ENCODE data around the gene FOXL3.

- PRO-cap: no peak
- RRBS: no CpG with 5 or more reads among the region's 14 CpGs
Measured at GRCh38 chr7:62797-63138, 129.6 kb upstream of the FAM20C start.

DNA sequence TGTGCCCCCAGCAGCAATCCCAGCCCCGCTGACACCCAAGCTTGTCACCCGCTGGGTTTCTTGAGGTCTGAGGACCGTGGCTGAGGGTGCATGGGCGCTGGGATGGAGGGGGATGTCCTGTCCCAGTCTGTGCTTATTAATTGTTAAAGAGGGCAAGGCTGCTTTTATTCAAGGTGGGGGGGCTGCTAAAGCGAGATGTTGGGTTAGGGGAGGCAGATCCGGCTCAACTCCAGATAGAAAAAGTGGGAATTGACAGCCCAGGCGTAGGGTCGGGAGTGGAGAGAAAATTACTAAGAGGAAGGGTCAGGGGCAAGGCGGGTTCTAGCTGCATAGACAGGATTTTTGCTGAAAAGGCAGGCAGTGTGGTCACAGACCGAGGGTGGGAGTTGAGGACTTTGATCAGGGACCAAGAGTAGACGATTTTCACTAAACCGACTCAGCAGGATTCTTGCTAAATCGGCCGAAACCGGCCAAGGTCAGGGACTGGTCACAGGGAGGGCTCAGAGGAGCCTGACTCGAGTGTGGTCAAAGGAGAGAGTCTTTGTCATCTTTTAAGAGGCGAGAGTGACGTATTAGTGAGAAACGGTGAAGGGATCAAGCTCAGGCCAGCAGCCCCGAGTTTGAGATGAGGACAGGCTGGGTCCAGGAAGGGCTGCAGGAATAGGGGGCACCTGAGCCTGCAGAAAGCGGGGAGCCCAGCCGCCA lies 41.8 kb upstream of the FAM20C start:
- PRO-cap: no peak
- RRBS: no CpG with 5 or more reads among the region's 22 CpGs

DNA sequence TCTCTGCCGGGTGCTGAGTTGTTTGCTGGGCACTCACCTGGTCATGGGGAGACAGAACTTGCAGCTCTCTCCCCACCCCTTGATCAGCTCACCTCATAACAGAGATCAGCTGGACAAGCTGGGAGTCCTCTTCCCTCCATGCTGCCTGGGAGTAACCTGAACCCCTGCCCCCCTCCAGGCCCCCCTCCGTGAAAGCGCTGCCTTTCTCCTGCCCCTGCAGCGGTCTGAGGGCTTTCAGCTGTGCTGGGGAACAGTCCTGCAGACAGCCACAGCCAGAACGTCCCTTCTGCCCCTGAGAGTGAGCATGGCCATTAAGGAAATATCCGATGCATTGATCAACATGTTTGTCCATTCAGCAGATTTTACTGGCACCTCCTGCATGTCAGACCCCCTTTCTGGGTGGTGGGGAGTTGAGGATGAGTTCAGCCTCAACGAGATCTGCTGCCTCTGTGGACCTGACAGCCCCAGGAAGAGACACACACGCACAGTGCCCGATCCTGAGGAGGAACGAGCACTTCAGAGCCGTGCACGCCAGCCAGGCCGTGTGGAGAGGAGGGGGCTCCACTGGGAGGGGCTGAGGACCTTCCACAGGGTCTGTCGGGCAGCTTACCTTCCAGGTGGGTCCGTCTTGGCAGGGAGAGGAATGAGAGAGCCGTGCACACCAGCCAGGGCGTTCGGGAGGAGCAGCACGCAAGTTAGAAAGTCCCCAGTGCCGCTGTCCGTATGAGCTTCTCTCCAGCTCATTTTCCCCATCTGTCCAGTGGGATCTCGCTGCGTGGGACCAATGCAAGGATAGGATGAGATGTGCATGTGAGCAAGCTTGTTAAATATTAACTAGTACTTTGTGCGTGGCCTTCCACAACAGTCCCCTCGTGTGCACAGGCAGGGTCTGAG lies 4.7 kb downstream of the FAM20C start:
- PRO-cap: no peak
- RRBS: no CpG with 5 or more reads among the region's 25 CpGs

GRCh38 chr7:234448-235159 lies 42.2 kb downstream of the FAM20C start:
- PRO-cap: no peak
- RRBS: no CpG with 5 or more reads among the region's 25 CpGs

GRCh38 chr7:235160-235564 lies 42.8 kb downstream of the FAM20C start:
- PRO-cap: no peak
- RRBS: no CpG with 5 or more reads among the region's 14 CpGs

DNA sequence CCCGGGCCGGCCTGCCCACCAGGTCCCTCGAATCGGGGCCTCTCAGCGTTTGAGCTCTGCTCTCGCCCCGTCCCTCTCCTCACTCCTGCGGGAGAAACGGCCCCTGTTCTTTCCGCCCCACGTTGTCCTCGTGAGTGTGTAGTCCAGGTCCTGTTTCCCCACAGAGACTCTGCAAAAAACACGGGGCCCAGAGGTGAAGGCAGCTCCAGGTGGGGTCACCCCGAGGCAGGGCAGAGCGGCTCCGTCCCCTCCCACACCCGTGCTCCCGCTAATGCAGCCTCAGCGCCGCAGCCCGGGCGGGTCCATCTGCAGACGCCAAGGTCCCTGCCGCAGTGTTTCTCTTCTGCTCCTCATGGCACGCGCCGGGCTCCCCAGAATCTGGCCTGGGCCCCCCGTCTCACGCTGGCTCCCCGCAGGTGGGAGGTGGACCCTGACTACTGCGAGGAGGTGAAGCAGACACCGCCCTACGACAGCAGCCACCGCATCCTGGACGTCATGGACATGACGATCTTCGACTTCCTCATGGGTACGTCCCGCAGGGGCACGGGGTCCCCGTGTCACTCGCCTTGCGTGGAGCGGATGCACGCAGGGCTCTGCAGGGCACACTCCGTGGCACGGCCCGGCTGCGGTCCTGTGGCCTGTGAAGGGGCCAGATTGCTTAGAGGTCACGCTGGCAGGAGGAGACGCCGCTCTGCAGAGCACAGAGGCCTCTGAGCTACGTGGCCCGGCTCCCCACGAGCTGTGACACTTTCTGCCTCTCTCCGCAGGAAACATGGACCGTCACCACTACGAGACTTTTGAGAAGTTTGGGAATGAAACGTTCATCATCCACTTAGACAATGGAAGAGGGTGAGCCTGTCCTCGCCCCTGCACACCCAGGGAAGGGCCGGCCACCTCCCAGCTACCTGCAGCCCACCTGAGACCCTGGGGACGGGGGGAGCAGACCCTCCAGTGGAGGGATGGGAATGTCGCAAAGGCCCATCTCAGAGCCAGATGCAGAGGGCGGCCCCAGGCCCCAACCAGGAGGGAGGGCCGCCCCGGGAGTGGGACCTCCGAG lies 33.4 kb upstream of the FOXL3 start:
- PRO-cap: no peak
- RRBS: 86% methylated on average over 10 of the region's 67 CpGs

- PRO-cap: no peak
- RRBS: 96% methylated on average over 11 of the region's 49 CpGs
Measured at GRCh38 chr7:259499-260390, 30.2 kb upstream of the FOXL3 start.

DNA sequence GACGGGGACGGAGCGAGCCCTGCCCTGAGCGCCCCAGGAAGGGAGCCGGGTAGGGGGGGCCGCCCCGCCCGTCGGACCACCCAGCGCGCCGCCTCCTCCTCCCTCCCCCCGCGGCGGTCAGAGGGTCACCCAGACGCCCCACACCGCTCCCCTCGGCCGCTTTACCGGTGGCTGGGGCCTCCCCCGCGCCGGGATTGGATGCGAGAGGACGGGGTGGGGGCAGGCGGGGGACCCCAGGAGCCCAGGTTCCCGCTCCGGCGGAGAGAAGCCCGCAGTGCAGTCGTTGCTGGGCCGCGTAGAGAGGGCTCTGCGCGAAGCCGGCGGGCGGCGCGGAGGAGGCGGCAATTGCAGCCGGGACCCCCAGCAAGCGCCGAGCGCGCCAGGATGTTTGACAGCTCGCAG lies at the start of gene FOXL3:
Gene FOXL3 (plus strand): TSS at position 385 of the 402 bp plus-strand sequence.
- PRO-cap: no peak
- RRBS: 64% methylated on average over 19 of the region's 47 CpGs

DNA sequence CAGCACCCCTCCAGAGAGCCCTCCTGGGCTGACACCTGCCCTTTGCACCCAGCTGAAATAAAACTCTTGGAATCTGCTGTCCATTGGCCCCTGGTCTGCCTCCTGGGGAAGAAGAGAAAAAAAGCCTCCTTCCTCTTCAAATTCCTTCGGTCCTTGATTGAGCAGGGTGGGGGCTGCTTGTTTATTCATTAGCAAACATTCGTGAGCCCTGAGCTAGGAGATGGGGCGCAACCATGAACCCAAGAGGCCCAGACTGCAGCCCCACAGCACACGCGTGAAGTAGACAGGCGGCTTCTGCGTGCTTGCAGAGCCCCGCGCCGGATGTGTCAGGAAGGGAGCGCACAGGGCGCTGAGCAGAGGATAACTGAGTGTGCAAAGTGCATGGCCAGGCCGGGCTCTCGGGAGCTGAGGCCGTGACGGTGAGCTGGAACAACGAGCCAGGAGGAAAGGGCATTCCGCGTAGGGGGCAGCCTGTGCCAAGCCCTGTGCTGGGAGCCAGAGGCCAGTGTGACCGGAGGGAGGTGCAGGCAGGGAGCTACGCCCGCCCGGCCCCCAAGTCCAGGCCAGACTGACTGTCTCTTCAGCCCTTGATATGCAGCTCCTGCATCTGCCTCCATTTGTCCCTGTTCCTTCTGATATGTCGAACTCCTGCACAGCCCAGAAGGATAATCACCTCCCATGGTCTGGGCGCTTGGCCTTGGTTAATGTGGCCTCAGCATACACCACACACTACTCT lies 4.5 kb downstream of the FOXL3 start:
- PRO-cap: no peak
- RRBS: 81% methylated on average over 4 of the region's 25 CpGs

DNA sequence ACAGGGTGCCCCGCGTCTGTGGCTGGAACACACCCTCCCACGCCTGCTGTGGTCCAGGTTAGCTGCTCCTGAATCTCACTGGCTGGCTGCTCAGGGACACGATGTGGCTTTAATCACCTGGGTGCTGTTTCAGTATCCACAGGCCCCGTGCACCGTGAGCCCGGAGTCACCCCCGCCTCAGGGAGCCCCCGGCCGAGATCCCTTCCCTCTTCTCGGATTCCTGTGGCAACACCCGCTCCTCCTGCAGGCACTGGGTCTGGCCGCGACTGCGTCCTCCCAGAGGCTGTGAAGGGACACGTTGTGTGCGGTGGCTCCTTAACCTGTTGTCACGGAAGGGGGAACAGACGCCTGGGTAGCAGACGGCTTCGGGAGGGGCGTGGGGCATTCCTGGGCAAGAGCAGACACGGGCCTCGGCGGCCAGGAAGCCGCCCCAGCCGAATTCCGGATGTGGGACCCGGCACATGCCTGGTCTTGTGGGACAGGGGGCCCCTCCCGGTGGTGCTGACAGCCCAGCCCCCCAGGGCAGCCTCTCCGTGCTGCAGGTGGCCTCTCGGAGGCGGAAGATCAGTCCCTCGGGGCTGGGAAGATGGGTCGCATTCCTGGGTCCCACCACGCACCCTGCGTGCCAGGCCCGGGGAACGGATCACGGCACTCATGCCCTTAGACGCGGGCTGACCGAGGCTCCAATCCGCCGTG lies 79.0 kb downstream of the FOXL3 start:
- PRO-cap: no peak
- RRBS: 34% methylated on average over 7 of the region's 45 CpGs

- PRO-cap: no peak
- RRBS: 90% methylated on average over 27 of the region's 44 CpGs
Measured at GRCh38 chr7:494189-494883, 25.3 kb downstream of the PDGFA start.

DNA sequence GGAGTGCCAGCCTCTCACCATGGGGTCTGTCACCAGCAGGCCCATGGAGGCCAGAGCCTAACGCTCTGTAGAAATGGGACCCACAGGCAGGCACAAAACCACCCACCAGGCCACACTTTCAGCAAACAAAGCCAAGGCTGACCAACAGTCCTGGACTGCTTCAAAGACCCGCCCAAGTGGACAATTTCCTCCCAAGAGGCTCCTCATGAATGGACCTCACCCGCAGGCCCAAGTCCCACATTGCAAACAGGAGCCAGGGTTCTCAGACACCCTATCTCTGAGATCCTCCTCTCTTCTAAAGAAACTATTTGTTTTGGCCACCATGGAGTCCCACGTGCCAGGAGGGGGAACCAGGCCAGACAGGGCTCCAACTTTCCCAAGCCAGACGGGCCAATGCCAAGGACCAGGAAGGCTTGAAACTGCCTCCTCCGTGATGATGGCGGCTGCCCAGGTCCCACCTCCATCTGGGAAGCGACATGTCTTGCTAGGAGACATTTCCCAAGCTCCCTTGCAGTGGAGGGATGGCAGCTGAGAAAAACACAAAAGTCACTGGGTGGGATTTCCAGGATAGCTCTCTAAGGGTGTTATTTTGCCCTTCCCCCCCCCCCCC lies 20.4 kb downstream of the PDGFA start:
- PRO-cap: no peak
- RRBS: no CpG with 5 or more reads among the region's 8 CpGs

GRCh38 chr7:500761-501398 lies 18.8 kb downstream of the PDGFA start:
- PRO-cap: no peak
- RRBS: 91% methylated on average over 9 of the region's 25 CpGs

- PRO-cap: no peak
- RRBS: under 1% methylated on average over 18 of the region's 44 CpGs
Measured at GRCh38 chr7:522697-523192, 3.1 kb upstream of the PDGFA start.

GRCh38 chr7:539103-540019 lies 19.7 kb upstream of the PDGFA start:
- PRO-cap: bidirectional peak, plus-strand start at chr7:539463, minus-strand start at chr7:539409; bidirectional peak, plus-strand start at chr7:539639, minus-strand start at chr7:539546; bidirectional peak, plus-strand start at chr7:540076, minus-strand start at chr7:539790
- RRBS: 2% methylated on average over 14 of the region's 35 CpGs

- PRO-cap: bidirectional peak, plus-strand start at chr7:540076, minus-strand start at chr7:539790
- RRBS: no CpG with 5 or more reads among the region's 5 CpGs
Measured at GRCh38 chr7:540020-540266, 20.3 kb upstream of the PDGFA start.

DNA sequence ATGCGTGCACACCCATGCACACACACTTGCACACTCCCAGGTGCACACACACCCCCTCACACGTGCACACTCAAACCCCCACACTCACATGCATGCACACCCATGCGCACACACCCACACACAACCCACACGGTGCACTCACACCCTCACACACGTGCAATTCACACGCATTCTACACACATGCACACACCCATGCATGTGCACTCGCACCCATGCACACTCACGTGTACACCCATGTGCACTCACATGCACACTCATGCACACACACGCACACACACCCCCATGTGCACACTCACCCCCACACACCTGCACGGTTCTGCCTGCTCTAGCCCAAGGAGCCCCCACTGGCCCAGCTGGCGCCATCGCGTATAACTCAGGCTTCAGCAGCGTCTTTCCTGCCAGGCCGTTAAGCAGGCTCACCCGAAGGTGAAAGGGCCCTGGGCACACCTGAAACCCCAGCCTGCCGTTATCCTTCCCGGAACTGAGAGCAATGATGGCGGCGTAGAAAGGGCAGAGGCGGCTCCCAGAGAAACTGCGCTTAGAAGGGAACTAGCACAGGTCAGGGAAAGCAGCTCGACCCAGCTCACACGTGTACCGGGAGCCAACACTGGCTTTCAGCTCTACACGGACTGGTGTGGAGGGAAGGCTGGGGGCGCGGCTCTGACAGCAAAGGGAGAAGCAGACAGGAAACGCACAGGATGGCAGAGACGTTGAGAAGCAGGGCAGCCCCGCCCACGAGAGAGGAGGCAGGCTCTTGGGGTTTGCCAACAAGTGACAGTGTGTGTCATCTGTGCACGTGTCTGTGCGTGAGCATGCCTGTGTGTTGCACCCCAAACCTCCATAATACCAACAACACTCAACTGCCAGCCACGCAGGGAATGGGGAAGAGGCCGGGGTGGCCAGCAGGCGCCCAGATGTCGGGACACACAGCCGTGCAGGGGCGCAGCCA lies 64.2 kb upstream of the PDGFA start:
- PRO-cap: no peak
- RRBS: no CpG with 5 or more reads among the region's 40 CpGs

DNA sequence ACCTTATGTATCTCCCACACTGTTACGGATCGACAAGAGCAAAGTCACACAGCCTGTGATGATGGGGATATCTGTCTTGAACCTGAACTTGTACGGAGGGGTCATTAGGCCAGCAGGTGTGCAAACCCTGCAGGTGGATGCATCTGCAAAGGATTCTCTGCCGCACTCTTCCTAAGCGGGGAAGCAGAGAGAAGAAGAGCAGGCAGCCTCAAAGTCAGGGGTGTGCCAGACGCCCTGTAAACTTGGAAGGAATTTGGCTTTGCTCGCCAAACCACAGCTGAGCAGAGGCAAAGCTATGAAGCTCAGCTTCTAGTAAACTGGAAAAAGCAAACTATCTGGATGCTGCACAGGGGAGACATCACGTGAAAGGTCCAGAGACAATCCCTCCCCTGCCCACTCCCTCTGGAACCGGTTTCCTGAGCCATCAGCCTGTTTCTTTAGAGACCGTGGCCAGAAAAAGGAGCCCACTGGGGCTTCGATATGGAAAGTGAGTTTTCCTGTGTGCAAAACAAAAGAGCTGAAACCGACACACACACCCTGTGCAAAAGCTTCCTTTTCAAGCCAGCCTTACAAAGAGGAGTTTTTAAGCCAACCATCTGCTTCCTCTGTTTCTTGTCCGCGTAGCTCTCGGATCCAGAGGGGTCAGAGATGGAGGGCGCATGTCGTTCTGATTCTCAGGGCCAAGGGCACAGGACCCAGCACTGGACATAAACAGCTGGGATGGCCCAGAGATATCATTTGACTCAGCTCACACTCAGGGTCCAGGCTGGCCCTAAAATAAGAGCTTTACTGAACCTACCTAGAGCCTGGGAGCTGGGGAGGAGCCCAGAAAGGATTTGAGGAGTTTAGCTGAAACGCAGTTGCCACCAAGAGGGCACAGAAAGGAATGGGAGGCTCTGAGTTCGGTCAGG lies 58.2 kb upstream of the DNAAF5 start:
- PRO-cap: no peak
- RRBS: no CpG with 5 or more reads among the region's 19 CpGs

DNA sequence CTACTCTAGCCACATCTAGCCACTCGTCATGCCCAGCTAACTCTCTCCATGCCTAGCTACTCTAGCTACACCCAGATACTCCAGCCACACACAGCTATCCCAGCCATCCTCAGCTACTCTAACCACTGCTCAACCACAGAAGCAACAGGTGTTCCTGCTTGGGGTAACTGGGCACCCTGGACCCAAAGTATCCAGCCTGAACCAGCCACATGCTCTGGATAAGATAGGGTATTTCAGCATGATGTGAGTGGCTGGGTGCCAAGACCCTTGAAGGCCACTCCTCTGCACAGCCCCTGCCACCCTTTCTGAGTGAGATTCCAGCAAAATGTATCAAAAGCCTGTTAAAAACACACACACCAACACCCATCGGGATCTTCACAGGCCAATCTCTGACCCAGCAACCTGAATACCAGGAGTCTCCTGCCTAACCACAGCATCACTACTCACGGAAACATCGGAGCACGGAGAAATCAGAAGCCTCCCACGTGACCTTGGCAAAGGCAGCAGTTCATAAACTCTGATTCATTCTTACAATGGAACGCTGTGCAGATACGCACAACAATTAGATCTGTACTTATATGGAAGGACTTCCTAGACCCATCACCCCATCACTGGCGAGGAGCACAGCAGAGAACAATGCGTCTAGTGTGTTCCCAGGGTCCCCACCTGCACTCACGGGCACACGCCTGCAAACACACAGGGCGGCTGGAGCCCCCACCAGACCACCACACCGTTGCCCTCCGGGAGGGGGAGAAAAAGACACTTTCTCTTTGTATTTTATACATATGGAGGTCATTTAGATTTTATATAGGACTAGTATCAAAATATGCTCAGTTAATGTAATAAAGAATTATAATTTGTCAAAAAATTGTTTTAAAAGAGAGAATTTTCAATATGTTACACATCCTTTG lies 51.6 kb upstream of the DNAAF5 start:
- PRO-cap: no peak
- RRBS: no CpG with 5 or more reads among the region's 15 CpGs

DNA sequence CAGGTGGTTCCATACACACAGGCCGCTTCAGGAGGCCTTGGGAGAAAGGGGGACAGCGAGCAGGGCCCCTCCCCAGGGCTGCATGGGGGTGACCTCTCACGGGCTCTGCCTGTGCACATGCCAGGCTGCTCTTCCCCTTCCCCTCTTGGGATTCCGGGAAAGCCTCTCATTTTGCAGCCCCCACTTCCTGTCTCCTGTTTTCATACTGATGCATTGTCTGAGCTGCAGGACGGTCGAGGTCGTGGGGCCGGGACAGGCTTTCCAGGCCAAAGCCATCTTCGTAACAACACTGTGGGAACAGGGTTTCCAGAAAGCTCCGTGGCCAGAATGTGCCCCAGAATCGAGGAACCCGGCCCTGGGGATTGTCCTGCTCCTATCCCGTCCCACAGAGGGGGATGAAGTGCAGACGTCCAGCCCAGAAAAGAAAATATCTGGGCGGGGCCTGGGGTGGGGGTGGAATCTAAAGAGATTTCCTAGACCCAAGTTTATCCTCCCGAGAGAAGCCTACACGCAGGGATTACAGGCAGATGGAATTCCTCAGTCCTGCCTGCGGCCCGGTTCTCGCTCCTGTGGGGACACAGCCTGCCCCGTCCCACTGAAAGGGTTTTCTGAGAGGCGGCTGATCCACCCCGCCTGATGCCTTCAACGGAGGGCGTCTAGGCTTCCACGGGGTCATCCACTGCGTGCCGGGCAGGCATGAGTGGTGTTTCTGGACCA lies 29.5 kb upstream of the DNAAF5 start:
- PRO-cap: no peak
- RRBS: 91% methylated on average over 9 of the region's 28 CpGs

All from MCF 10A (cell line).